Hematopoietic multipotent progenitor cell (in vitro differentiated cells): ENCODE measurements around the genes PRKCG and VSTM1.

- CAGE, long polyA plus RNA: no peak
Observed at GRCh38 chr19:53557583-53557782, 19.5 kb downstream of the ZNF331 start.

DNA sequence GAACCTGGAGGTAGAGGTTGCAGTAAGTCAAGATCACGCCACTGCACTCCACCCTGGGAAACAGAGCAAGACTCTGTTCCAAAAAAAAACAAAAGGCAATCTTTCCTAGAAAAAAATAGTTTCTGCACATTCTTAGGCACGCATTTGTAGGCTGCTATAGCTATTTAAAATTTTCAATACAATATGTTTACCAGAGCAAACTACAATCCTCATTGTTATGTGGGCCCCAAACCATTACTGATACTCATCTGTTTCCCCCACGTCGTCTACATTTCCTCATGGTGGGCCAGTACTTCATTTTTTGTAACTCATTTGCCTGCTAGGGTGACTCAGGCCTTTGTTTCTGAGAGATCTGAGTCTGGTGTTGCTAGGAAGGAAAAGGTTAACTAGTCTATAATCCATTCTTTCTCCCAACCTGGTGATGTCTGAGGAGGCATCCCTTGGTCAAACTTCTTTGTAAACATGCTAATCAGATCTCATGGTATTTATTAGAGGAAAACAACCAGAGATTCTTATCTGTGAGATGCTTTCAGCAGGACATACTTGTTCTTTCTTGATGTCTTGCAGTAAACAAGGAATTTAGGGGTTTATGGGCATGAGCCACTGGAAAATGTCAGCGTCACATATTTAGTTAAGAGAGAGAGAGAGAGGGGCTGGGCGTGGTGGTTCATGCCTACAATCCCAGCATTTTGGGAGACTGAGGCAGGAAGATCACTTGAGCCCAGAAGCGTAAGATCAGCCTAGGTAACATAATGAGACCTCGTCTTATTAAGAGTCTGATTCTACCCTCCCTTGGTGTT, 9.9 kb upstream of the DPRX start:
- CAGE, long polyA plus RNA: start-site peak on the plus strand centred at position 363 of the sequence, 83 bp wide, 15 reads

- CAGE, long polyA plus RNA: no peak
Observed at GRCh38 chr19:53851581-53852326, 15.9 kb upstream of the MYADM start.

DNA sequence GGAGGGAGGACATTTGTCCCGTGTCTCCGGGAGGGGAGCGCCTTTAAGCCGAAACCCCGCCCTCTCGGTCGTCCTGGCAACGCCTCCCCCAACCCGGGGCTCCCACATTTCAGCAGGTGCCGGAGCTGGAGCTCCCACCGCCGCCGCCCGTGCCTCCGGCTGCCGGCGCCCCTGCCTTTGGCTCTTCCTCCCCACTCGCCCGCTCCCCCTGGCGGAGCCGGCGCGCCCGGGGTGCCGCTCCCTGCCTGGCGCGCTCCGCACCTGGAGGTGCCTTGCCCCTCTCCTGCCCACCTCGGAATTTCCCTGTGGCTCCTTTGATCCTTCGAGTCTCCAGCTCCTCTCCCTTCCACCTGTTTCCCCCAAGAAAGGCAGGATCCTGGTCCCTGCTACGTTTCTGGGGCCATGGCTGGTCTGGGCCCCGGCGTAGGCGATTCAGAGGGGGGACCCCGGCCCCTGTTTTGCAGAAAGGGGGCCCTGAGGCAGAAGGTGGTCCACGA, at the start of gene PRKCG:
Gene PRKCG (plus strand): TSS at position 105 of the 497 bp plus-strand sequence.
- CAGE, long polyA plus RNA: no peak

GRCh38 chr19:54063683-54064067, at the start of gene VSTM1:
Gene VSTM1 (minus strand): TSS chr19:54063897.
- CAGE, long polyA plus RNA: no peak

- CAGE, long polyA plus RNA: no peak
Observed at GRCh38 chr19:54094603-54095002, 6.0 kb downstream of the OSCAR start.

DNA sequence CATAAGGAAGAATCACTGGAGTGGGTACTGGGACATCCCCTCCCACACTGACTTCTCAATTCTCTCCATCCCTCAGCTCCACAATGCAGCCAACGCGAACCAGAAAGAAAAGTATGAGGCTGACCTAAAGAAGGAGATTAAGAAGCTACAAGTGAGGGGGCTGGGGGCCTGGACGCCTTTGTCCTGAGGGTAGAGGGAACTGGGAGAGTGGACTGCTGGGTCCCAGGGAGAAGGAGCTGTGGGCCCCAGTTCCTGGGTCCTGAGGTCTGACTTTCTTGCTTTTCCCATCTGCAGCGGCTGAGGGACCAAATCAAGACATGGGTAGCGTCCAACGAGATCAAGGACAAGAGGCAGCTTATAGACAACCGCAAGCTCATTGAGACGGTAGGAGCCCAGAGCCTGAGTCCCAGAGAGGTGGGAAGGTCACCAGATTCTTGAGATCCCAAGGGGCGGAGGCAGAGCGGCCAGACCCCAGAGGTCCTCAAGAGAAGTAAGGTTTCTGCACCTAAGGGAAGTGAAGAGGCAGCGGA, 5.9 kb downstream of the CNOT3 start:
- CAGE, long polyA plus RNA: no peak

DNA sequence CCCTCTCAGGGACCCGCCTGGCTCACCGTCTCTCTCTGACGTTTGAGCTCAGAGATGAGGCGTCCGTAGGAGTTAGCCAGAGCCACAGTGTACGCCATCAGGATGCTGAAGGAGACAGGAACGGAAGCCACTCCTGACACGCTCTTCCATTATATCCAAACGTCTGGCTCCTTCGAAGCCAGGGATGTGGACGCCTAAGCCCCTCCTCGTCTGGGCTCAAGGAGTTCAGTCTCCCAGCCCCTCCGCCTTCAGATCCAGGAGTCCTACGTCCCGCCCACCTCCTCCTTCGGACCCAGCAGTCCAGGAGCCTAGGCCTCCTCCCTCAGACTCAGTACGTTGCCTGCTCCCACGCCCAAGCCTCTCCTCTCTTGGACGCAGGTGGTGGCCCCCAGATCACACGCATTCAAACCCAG, 926 bp upstream of the LENG1 start:
- CAGE, long polyA plus RNA: no peak

GRCh38 chr19:54191099-54191220, 148 bp upstream of the TSEN34 start:
- CAGE, long polyA plus RNA: no peak

DNA sequence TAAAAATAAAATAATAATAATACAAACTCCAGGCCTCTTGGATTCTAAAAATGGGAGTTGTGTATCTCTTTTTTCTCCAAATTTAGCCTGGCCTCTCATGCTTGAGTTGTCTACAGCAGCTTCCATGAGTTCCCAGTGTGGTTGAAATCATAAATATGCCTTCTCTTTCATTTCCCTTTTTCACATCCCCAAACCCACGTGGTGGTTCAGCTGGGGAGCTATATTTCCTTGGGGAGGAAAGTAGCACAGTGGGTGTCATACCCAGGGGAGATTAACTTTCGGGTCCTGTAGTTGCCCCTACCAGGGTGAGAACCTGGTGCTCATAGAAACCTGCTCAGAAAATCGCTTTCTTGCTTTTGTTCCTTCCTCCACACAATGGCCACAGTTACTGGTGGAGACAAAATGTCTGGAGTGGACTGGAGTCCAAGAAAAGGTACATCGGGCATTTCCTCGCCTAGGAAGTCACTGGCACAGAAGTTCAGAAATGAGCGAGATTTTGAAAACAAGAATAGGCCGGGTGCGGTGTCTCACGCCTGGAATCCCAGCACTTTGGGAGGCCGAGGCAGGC, 7.0 kb upstream of the LILRA4 start:
- CAGE, long polyA plus RNA: no peak

GRCh38 chr19:54354861-54355606, 9.7 kb downstream of the LAIR1 start:
- CAGE, long polyA plus RNA: no peak

GRCh38 chr19:54419684-54420804, 4.8 kb downstream of the TTYH1 start:
- CAGE, long polyA plus RNA: no peak

- CAGE, long polyA plus RNA: no peak
Observed at GRCh38 chr19:54456460-54457339, 6.9 kb downstream of the LENG9 start.

DNA sequence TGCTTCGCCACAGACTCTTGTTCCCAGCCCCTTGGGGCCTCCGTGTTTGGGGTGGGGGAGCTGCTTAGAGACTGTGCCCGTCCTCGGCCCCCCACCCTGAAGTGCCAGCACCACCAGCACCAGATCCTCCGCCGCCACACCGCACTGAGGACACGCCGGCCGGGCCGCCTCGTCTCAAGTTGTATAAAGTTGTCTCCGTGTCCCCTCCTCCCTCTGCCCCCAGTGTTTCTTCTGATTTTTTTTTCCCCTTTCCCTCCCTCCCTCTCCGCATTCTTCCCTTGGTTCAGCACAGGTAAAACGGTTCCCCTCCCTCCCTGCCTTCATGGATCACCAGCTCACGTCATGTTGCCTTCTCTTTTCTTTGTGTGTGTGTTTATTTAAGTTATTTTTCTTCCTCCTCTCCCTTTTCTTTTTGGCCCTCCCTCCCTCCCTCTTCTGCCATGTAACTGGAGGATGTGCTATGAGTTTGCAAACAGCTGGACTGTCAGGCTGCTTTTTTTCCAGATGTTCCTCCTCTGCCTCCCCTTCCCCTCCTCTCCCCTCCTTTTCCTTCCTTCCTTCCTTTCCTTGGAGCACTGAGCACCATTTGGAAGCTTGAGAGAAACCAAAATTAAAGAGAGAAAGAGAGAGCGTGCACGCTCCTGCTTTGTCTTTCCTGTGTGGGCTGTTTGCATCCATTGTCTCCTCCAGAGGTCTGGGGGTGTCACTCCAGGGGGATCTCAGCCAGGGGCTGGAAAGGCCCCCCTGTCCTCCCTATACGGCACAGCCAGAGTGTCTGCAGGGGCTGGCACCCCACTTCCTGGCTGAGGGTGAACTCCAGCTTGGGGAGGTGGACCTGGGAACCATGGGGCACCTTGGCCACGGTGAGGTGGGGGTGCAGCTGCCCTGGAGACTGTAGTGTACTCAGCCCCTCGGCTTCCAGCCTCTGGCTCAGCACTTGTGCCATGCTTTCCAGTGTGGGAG, 1.9 kb downstream of the LENG9 start:
- CAGE, long polyA plus RNA: start-site peak on the minus strand centred at position 250 of the sequence, 63 bp wide, 12 reads; start-site peak on the minus strand centred at position 386 of the sequence, 70 bp wide, 19 reads

DNA sequence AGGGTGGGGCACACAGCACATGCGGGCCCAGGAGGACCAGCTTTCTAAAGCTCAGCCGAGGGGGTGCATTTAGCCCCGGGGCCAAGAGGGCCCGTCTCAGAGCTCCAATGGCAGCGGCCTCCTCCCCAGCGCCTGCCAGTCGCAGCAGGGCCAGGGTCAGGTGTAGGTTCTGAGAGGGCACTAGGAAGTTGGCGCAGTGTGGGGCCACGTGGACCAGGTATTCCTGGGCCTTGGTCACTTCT, 1.3 kb downstream of the LENG9 start:
- CAGE, long polyA plus RNA: no peak

GRCh38 chr19:54471426-54471825, 1.7 kb downstream of the CDC42EP5 start:
- CAGE, long polyA plus RNA: no peak

DNA sequence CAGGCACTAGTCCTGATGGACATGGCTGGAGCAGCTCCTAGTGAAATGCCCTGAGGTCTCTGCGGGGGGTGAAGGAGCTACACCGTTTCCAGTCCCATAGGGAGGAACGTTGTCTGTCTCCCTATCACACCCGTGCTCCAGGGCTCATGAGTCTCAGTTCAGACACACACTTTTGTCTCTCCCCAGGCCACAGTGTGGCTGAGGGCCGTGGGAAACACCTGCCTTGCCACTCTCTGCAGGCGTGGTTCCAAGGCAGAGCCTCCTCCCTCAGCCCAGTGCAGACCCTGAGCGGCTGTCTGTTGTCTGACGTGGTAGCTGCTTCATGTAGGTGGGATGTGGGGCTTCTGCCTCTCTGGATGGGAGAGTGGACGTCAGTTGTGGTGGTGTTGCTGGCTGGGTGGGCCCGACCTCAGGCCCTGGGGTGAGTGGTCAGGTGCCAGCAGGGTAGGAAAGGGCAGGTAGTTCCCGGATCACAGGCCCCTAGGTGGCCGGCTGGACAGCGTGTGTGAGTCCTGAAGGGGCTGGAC, 6.0 kb upstream of the LILRB1 start:
- CAGE, long polyA plus RNA: no peak

DNA sequence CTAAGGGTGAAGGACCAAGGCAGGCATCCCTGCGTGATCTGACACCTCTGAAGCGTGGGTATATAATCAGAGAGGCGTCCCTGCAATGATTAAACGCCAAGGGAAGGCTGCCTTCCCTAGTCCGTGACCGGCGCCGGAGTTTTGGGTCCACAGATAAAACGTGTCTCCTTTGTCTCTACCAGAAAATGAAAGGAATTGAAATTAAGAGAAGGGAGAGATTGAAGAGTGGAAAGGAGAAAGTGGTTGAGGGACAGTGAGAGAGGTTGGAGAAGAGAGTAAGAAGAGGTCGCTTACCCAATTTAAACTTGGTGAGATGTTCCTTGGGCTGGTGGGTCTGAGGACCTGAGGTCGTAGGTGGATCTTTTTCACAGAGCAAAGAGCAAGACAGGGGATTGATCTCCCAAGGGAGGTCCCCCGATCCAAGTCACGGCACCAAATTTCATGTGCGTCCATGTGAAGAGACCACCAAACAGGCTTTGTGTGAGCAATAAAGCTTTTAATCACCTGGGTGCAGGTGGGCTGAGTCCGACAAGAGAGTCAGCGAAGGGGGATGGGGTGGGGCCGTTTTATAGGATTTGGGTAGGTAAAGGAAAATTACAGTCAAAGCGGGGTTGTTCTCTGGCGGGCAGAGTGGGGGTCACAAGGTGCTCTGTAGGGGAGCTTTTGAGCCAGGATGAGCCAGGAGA, 26.3 kb downstream of the GP6 start:
- CAGE, long polyA plus RNA: no peak

DNA sequence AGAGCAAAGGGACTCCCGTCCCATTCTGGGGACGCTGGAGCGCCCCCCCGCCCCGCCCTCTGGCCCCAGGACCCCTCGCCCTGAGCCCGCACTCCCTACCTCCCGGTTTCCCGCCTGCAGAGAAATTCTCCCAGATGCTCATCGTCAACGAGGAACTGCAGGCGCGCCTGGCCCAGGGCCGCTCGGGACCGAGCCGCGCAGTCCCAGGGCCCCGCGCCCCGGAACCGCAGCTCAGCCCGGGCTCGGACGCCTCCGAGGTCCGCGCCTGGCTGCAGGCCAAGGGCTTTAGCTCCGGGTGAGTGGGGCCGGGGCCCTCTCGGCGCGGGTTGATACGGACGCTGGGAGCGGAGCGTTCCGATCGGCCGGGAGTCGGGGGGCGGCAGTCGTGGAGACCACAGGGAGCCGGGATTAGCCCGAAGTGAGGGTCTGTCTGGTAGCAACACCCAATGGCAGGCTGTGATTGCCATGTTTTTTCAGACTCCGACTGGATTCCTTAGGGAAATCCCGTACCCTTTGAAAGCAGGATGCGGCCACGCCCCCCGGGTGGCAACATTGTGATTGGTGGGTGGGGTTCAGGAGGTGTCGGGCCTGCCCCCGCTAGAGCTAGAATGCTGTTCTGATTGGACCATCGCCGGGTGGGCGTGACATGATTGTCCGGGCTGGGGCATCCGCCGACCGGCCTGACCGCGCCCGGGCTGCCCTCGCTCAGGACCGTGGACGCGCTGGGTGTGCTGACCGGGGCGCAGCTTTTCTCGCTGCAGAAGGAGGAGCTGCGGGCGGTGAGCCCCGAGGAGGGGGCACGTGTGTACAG, 11.1 kb downstream of the EPS8L1 start:
- CAGE, long polyA plus RNA: no peak

GRCh38 chr19:55094193-55094484, 18.5 kb downstream of the EPS8L1 start:
- CAGE, long polyA plus RNA: no peak